Measurements from ENCODE around the gene SLC22A14.

DNA sequence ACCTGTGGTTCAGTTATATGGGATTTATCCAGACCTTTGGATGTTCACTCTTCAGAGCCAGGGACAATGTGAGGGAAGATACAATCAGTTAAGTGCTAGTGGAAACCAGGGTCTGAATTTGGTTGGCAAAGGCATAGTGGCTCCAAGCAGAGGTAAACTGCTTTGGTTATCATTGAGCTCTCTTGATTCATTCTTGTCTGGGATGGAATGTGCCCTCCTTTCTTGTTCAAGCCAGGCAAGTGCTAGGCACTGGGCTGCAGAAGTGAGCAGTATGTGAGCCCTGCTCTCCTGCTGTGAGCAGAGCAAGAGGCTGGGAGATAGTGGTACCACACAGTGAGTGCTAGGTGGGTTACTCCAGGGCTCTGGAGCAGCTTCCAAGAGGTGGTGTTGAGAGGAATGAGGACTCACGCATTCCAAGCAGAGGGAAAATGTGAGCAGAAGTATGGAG lies 200.2 kb upstream of the CTDSPL start:
- PRO-cap, 3 experiments = no peak in any of the 3 experiments
- RAMPAGE, long total RNA = no peak

DNA sequence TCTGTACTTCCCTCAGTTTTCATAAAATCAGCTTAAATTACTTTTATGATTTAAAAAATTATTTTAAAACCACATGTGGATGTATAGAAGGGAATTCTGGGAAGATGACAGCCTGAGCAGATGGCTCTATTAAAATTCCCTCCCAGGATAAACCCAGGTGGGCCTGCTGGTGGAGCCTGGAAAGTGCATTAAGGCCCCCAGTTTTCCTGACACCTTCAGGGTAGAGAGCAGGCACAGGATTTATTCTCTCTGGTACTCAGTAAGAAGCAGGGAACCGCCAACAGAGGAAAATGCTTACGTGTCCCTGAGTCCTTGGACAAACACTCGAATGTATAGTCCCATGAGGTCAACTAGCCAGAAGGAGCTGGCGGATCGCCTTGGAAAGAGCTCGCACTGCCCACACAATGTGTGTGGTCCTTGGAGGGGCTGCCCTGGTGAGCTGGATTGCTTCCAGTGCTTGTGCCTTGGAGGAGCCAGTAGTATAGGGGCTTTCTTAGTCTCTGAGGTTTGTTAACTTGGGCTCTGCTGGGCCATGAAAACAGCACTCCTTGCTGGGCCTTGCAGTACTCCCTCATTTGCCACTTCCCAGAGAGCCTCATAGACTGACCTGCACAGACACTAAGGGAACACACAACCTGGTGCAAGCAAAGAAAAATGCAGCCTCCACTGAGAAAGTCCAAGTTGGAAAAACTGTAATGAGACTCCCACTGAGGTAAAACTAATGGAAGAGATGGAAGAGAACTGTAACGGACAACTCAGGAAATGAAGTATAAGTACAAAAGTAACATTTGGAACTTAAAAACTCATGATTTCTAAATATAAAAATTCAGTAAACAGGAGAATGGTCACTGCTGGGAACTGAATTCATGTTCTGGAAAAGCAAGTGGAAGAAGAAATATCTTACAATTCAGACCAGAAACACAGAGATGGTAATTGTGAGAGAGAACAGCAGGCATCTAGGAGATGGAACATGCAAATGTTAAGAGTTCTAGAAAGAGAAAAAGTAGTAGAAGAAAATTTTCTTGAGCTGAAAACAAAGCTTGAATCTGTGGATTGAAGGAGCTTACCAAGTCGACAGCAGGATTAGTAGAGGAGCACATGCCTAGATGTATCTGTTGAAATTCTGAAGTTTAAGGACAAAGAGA lies 40.6 kb upstream of the VILL start:
- PRO-cap, 3 experiments = no peak in any of the 3 experiments
- RAMPAGE, long total RNA = no peak

DNA sequence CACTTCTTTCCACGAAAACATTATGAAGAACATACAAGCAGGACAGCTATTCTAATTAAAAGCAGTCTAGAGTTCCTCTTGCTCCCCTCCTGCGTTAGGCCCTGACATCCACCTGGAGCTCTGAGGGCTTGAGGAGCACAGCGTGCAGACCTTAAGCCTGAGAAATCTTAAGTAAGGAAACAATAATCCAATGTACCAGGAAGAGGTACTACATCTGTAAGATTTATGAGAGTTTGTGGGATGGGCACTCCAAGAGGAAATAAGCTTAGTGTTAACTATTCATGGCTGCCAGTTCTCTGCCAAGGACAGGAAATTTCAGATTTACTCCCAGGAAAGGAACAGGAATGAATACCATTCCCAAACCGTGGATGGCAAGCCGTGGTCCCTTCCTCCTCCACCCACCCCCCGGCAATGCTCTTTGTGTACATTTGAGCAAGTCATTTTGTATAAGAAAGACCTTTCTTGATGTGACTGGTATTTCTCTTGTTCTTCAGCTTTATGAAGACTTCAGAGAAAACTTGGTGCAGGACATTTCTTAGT lies 28.9 kb upstream of the VILL start:
- PRO-cap, 3 experiments = no peak in any of the 3 experiments
- RAMPAGE, long total RNA = no peak

DNA sequence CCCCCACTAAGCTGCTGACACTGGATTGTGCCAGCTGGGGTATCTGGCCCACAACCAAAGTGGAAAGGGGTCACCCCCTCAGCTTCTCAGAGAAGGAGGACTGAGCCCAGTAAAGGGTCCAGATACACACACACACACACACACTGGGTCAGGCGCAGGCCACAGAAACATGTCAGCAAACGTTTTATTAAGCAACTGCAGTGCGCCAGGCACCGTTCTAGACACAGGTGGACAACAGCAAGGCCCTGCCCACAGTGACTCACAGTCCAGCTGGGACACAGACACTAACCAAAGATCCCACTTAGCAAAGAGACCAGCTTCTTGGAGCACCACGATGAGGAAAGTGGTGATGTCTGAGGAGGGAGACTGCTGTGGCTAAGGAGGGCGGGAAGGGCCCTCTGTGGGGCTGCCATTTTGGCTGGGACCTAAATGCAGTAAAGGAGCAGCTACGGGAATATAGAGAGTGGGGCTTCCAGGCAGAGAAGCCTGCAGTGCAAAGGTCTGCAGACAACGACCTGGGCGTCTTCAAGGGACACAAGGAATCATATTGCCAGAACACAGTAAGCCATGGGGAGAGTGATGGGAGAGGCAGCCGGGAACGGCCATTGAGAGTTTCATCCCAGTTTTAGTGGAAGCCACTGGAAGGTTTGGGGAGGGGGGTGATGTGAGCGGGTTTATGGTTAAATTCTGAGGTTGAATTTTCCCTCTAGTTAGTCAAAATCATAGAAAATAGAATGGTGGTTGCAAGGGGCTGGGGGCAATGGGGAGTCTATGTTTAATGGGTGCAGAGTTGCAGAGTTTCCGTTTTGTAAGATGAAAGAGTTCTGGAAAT lies 2.7 kb upstream of the VILL start:
- PRO-cap, 3 experiments = no peak in any of the 3 experiments
- RAMPAGE, long total RNA = no peak

- PRO-cap, 3 experiments = no peak in any of the 3 experiments
- RAMPAGE, long total RNA = no peak
Measured at GRCh38 chr3:38004804-38005687, 14.5 kb downstream of the VILL start.

DNA sequence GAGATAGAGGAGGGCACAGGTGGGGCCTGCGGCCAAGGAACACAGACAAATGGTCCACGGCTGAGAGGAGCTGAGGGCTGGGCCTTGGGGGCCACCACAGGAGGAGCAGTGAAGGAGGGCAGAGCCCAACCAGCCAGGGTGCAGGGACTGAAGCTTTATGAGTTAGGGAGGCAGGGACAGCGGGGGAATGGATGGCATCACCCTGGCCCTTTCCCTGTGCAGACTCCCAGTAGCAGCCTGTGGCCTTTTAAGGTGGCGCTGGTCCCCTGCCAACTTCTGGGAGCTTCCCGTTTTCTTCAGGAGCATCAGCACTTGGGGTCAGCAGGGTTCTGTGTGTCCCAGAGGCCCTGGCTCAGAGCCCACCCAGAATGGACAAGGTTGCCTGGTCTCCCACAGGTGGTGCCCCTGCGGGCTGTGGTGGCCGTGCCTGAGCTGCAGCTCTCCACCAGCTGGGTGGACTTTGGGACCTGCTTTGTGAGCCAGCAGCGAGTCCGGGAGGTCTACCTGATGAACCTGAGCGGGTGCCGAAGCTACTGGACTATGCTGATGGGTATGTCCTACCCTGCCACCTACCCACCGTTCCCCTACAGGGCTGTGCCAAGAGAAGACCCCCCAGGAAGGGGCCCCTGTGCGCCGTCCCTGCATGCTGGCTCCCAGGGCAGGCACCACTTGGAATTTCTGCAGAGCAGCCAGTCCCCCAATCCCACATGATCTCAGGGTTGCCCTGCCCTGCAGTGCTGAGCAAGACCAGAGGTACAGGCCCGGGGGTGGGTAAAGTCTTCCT lies 15.5 kb downstream of the ACAA1 start:
- PRO-cap, 3 experiments = no peak in any of the 3 experiments
- RAMPAGE, long total RNA = no peak

DNA sequence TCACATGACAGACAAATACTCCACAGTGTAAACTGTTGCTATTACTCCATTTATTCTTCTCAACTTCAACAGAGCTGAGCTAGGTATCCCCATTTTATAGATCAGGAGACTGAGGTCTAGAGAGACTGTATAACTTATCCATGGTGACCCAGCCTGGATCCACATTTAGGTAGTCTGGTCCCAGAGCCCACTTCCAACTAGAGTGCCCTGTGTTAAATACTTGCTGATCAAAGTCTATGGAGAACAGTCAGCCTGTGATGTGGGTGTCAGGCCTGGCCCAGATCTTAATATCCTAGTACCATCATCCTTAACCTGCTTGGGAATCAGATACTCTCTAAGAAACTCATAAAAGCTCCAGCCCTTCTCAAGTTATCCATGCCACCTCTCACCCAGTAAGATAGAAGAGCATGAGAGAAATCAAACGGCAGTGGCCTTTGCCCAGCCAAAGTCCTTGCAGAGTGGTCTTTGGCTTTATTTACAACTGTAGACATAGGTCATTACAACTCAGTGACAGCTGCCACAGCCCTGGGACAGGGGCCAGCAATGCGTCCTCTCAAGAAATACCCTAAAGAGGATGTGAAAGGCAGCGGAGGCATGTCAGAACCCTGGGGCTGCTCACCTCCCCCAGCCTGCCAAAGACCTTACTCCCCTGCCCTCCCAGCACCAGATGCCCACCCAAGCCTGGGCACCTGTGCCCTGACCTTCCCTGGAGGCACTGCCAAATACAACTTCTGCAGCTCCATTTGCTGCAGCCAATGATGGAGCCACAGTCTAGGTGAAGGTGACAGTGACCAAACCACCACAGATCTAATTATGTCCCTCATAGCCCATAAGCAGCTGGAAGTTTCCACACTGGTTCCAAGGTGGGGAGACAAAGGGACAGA lies 6.4 kb downstream of the ACAA1 start:
- PRO-cap, 3 experiments = no peak in any of the 3 experiments
- RAMPAGE, long total RNA = no peak

DNA sequence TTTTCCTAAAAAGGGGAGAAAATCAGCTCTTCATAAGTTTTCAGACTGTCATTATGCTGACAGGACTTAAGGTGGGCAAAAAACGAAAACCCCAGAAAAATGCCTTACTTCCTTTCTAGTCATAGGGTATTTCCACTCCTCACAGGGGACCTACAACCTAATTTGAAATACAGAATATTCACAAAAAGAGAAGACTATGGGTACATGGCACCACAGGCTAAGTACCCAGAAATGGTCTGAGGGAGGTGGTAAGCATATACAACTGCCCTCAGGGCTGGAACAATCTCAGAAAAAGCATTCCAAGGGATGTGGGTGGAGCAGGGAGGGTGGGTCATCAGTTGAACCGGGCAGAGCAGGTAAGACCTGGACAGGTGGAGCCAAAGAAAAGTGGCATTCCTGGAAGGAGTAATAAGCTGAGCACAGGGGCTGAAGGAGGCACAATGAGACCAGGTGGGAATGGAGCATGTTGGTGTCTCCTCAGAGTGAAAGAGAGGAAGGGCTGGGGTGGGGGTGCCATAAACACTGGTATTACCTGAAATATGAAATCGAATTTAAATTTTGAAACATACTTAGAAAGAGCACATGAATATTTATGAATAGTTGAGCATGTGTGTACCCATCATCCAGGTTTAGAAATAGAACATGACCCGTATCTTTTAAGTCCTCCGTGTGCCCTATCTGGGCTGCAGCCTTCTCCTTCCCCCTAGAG lies 10.5 kb upstream of the OXSR1 start:
- PRO-cap, 3 experiments = no peak in any of the 3 experiments
- RAMPAGE, long total RNA = no peak

DNA sequence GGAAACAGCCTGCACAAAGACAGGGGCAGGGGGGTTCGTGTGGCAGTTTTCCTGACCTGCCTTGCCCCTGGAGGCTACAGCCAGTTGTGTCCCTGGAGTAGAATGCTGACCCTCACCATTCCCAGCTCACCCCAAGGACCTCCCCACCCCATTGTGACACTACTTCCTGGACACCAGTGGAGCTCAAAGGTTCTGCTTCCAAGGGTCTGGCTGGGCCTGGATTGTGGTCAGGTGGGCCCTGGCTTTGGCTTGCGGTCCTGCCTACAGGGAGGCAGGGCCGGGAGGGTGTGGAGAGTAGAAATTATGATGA lies at the start of gene SLC22A14:
Gene SLC22A14 (plus strand): TSS at position 186 of the 310 bp plus-strand sequence.
- PRO-cap, 3 experiments = no peak in any of the 3 experiments
- RAMPAGE, long total RNA = no peak

GRCh38 chr3:38348809-38349313 lies 2.3 kb downstream of the XYLB start:
- PRO-cap, 3 experiments = no peak in any of the 3 experiments
- RAMPAGE, long total RNA = no peak

DNA sequence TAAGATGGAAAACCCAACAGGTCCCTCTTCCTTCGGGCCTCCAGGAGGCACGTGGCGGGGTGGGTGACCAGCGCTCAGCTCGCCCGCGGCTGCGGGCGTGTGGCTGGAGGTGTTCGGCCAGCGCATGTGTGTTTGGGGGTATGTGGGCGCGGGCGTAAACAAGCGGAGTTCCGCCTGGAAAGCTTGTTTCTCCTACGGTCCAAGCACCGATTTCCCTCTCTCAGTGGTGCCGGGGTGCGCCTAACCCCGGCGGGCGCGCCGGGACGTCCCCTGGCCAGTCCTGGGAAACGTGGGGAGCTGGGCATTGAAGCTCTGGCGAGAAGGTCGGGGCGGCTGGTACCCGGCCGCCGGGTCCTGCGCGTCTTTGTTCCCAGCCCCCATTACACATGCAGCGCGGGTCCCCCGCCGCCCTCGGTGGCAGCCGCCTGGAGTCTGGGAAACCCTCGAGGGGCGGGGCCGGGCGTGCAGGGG lies 1.4 kb downstream of the ACVR2B start:
- PRO-cap, 3 experiments = peak in 3 of 3 experiments; most common plus-strand start position 155 of the sequence (in 1); most common minus-strand start position 53 of the sequence (in 2)
- RAMPAGE, long total RNA = no peak

DNA sequence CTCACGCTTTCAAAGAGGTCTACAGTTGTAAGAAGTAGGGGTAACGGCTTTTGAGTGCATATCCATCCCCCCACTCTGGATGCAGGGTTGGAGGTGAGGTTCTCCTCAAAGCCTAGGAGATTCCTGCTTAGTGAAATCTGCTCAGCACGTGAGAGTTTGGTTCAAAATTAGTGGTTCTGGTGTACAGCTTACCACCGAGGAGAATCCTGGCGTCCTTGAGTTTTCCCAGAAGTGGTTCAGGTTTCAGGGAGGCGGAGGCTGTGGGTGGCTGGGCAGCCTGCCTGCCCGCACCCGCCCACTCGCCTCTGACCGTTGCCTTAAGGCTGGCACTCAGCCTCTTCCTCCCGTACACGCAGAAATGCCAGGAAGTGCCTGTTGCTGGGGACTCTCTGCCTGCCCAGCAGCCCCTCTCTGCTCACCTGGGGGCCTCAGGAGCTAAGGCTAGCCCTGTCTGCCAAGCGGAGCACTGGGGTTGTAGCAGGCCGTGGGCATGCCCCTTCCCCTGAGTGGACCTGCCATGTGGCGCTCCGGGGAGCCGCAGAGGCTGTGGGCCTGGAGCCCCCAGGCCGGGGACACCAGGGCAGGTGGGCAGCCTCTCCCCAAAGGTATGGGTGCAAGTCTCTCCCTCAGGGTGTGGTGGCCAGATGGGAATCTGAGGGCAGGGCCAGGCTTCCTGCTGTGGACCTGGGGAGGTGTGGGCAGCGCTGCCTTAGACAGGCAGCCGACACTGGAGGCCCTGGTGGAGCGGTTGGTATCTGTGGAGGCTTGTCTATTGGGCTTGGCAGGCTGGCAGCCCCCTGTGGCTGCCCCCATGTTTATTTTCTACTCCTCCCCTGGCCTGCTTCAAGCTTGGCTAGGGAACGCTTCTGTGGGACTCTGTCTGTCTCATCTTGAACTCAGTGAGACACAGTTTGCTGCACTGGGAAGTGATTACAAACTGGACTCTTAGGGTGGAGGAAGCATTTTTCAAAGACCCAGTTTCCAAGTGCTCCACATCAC lies 5.7 kb downstream of the ACVR2B start:
- PRO-cap, 3 experiments = peak in 1 of 3 experiments; most common plus-strand start position 347 of the sequence (in 1); most common minus-strand start position 233 of the sequence (in 1)
- RAMPAGE, long total RNA = no peak

GRCh38 chr3:38498139-38498737 lies 2.1 kb downstream of the EXOG start:
- PRO-cap, 3 experiments = no peak in any of the 3 experiments
- RAMPAGE, long total RNA = no peak

GRCh38 chr3:38506694-38507673 lies 10.8 kb downstream of the EXOG start:
- PRO-cap, 3 experiments = no peak in any of the 3 experiments
- RAMPAGE, long total RNA = no peak

DNA sequence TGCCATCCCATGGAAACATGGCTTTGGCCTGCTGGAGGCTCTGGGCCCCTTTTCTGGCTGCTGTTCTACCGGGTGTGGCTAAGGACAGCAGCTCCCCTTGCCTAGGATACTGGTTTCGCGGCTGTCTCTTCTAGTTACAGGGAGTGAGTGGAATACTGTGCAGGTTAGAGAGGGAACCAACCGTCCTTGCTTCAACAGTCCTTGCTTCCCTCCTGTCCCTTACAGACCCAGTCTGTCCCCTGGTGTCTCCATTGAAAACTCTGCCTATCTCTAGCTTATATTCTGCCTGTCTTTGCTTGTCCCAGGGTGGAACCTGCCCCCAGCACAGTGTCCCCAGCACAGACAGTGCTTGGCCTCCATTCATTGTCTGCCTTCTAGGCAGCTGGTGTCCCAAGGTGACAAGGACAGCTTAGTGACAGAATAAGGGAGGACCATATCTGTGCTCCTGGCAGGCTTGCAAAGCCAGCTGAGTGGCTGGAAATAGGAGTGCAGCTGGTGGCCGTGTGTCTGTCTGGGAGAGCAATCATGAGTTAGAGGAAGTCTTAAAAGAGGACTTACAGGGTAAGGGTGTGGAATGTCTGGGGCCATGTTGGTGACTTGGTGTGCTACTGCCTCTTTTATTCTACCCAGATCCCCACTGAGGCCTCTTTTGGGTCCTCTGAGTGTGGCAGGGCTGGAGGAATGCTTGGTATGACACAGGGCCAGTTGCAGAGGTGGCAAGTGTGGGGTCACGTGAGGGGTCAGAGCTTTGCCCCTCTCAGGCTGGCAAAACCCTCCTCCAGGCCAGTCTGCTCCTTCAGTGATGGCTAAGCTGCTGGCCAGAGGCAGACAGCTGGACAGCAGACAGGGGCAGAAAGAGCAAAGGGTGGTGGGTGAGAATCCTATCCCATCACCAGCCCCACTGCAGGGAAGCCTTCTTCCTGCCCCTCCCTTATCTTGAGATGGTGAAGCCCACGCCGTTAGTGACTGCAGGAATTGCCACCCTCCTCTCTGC lies 33.3 kb downstream of the SCN5A start:
- PRO-cap, 3 experiments = no peak in any of the 3 experiments
- RAMPAGE, long total RNA = no peak

DNA sequence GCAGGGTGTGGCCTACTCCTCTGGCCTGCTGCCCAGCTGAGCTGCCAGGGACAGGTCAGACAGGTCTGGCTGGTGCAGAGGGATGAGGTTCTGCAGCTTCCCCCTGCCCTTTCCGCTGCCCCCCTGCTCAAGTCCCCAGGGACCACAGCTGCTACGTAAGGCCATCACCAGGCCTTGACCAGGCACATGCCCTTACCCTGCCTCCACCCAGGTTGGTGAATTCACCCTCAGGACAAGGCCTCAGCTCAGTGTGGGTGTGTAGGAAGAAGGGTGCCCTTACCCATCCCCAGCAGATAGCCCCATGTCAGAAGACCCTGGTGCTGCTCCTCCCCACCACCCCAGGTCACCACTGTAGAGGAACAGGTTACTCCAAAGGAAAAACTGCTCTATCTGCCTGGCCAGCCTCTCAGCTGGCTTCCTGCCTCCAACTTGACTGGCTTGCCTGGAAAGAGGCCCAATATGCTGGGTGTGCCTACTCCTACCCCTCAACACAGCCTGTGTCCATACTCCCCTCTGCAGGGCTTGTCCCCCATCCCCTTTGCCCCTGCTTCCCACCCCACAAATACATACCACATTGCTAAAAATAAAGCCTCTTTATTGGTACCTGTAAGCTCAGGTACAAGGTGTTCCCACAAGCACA lies 12.0 kb downstream of the CSRNP1 start:
- PRO-cap, 3 experiments = no peak in any of the 3 experiments
- RAMPAGE, long total RNA = no peak

- PRO-cap, 3 experiments = no peak in any of the 3 experiments
- RAMPAGE, long total RNA = no peak
Measured at GRCh38 chr3:39149408-39150094, 3.8 kb downstream of the CSRNP1 start.

DNA sequence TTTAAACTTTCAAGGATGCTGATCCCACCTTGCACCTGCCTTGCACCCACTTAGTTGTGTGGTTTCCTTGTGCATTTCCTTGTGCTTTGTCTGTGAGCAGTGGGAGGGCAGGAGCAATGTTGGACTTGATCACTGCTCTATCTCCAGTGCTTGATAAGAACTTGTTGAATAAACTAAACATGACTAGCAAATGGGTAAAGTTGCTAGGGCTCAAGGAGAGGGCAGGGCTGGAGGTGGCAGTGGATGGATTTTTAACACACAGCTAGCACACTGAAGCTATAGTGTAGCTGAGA lies 2.2 kb upstream of the CSRNP1 start:
- PRO-cap, 3 experiments = no peak in any of the 3 experiments
- RAMPAGE, long total RNA = no peak

DNA sequence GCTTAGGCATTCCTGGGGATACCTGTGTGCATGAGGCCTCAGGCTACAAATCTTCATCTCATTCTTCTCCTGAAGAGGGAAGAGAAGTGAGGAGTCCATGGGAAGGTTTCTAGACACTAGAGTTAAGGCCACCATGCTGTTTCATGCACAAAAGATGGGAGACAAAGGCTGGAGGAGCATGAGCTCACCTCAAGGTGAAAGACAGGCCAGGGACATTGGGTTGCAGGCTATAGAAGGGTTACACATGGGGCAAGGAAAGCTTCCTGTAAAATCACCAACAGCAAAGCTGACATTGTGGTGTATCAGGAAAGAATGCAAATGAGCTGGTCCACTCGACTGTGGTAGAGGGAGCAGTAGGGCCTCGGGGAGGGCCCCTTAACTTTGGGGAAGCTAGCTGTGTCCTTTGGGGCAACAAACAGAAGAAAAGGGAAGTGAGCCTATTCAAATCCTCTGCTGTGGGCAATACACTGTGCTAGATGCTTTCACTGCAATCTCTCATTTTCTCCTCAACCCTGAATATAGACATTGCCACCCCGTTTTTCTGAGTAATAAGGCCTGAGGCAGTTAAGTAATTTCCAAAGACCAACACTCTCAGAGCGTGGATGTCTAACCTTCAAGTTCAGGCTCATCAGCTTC lies 24.3 kb downstream of the CX3CR1 start:
- PRO-cap, 3 experiments = no peak in any of the 3 experiments
- RAMPAGE, long total RNA = no peak

DNA sequence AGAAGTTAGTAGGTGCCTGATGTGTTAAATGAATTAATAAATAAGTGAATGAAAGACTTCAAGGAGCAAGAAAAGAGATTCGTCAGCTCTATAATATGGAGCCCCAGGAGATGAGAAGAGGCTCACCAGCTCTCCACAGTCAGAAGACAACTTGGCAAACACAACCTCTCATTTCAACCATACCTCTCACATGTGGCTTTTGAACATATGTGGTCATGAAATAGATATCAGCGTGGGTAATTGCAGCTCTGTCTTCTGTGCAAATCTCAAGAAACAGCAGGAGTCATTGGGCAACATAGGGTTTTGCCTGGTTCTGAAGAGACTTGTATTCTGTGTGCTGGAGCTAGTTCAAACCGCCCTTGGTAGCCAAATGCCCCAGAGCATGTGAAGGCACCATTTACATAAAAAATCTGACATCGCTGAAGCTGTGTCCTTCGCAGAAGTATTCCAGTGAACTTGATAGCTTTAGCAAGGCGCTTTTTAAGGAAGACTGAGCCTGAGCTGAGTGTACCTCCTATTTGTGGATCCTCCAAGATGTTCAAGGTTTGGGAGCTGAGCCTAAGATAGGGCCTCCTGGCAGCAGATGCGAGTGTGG lies 8.4 kb downstream of the CX3CR1 start:
- PRO-cap, 3 experiments = no peak in any of the 3 experiments
- RAMPAGE, long total RNA = no peak

All from cerebellum (tissue), 5 donors.